Cardiac septum (tissue), 1 donor: Measurements from ENCODE around the genes PIGR, FCAMR, CR1 and CD46.

GRCh38 chr1:206708943-206709655, 24.4 kb downstream of the MAPKAPK2 start:
- PRO-cap: no peak

GRCh38 chr1:206711406-206711866, 26.7 kb downstream of the MAPKAPK2 start:
- PRO-cap: no peak

DNA sequence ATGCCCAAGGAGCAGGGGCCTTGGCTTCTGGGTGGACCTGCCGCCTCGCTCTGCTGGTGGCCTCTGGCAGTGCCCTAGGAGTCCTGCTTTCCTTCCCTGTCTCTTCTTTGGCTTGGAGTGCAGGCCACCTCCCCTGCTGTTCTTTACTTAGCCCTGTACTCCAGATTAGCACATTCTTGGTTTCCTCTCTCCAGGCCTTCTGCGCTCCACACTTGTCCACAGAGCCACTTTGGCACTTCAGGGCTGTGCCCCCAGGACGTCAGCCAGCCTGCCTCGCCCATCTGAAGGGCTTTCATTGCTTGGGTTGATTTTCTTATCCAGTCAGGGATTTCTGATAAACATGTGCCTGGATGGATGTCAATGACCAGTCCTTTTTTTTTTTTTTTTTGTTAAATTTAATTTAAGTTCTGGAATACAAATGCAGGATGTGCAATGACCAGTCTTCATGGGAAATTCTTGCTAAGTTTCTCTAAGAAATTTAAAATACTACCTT, 39.5 kb downstream of the MAPKAPK2 start:
- PRO-cap: no peak

DNA sequence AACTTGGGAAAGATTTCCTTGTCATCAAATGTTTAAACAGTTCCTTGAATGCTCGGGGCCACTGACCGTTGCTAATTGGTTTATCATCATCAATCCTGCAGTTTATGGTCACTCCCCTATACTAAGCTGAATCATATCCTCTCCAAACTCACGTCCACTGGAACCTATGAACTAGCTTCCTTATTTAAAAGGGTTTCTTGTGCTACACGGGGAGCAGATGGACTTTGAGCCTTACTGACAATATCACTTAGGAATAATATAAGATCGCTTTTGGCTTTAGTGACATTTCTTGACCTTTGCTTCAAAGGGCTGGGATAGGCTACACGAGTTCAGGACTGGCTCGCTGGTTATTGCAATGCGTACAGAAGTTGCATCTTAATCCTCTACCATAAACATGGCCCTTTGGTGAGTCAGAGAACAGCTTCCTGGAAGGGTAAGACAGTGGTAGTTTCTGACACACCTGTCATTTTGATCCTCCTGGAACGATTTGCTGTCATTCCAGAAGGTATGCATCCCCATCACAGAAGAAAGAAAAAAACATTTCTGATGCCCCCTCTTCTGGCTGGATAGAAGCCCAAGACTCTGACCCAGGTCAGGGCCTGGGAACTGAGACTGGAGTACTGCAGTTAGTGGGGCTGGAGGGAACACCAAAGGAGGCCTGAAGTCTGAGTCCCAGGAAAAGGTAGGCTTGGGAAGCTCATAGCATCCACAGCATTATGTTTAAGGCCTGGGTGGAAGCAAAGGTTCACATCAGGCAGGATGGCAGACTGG, 5.6 kb upstream of the FCMR start:
- PRO-cap: no peak

DNA sequence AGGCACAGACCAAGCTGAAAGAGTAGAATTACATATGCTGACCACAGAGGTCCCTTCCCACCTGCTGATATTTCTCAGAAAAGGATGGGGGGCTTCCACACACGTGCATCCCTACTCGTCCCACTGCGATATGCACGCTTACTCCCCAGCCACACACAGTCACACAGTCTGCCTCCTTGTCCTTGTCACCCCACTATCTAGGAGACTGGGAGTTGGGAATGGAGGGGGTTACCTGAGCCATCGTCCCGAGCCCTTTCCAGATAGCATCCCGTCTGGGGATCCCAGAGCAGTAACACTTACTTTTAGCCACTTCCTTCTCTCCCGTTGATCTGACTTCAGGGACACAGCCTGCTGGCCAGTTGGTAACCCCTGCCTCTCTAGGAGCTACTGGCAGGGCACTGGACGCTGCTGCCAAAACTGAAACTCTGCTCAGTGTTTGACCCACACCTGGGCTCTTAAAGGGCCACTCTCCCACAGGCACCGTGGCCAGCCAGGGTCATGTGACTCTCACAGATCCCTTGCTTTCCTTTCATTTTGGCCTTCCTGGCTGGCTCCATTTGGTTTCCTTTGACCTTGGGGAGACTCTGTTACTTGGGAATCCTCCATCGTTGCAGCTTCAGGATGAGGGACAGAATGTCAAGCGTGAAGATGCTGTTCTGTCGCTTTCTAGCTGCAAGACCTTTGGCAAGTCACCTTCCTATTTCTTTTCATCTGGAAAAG, at the start of gene PIGR:
Gene PIGR (minus strand): TSS at position 431 of the 720 bp plus-strand sequence.
- PRO-cap: no peak

DNA sequence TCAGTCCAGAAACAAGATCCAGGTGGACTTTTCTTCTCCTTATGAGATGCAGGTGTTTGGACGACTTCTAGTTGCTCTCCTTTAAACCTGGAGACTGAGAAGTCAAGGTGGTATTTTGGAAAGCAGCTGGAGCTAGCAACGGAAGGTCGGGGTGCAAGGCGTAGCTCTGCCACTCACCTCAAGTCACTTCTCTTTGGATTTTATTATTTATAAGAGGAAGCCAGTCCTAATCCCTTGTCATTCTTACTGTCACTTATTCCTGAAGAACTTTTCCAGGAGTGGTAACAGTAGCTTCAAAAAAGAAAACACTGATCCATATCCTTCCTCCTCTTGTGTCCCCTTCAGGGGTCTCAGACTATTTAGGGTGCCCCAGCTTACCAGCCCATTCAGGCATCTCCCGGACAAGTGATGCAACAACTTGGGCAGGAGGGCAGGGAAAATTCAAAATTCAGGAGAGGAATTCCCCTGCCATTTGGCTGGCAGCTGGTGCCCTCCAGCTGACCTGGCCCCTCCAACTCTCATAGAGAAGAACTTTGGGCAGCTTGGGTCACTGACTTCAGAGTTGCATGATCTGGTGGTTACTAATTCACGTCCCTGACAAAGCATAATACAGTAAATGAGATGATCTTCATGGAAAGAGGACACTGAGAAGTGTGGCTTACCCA, at the start of gene FCAMR:
Gene FCAMR (minus strand): TSS at position 334 of the 665 bp plus-strand sequence.
- PRO-cap: no peak

DNA sequence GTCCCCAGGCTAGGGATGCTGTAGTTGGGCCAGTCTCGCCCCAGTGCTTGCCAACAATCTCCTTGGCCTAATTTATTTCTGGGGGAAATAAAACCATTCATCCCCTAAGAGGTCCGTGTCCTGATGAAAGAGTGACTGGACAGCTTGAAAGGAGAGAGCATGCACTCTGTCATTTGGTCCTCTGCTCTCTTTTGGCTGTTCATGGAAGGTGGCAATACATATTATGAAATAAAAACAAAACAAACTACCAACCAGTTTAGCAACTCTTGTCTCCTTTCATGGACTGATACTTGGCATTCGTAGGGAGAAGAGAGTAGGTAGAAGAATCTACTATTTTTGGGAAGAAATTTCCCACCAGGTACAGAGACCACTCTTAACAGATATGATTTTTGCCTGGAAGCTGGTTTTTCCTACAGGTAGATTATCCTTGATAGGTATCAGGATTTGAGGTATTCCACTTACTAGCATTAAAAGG, 739 bp upstream of the C1orf116 start:
- PRO-cap: no peak

DNA sequence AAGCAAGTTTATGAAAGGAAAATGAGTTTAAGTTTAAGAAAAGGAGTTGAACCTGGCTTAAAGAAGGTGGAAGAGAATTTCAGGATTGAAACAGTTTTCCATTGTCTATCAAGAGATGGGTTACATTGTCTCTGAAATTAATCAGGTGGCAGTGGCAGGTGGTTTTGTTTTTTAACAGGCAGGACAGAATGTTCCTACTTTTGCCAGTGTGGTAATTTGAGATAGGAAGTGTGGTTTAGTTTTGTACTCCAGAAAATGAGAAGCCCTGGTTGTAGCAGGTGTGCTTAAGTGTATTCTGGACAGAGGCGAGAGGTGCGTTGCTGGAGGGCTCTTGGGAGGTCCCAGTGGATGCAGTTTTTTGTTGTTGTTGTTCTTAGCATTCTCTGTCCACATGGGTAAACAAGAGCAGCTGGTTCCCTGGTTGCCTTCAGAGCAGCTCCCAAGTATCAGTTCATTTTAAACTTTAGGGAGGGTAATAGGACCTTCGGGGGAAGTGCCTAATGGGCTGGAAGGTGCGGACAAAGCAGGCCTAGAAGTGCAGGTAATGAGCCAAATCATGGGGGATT, 5.8 kb downstream of the PFKFB2 start:
- PRO-cap: no peak

DNA sequence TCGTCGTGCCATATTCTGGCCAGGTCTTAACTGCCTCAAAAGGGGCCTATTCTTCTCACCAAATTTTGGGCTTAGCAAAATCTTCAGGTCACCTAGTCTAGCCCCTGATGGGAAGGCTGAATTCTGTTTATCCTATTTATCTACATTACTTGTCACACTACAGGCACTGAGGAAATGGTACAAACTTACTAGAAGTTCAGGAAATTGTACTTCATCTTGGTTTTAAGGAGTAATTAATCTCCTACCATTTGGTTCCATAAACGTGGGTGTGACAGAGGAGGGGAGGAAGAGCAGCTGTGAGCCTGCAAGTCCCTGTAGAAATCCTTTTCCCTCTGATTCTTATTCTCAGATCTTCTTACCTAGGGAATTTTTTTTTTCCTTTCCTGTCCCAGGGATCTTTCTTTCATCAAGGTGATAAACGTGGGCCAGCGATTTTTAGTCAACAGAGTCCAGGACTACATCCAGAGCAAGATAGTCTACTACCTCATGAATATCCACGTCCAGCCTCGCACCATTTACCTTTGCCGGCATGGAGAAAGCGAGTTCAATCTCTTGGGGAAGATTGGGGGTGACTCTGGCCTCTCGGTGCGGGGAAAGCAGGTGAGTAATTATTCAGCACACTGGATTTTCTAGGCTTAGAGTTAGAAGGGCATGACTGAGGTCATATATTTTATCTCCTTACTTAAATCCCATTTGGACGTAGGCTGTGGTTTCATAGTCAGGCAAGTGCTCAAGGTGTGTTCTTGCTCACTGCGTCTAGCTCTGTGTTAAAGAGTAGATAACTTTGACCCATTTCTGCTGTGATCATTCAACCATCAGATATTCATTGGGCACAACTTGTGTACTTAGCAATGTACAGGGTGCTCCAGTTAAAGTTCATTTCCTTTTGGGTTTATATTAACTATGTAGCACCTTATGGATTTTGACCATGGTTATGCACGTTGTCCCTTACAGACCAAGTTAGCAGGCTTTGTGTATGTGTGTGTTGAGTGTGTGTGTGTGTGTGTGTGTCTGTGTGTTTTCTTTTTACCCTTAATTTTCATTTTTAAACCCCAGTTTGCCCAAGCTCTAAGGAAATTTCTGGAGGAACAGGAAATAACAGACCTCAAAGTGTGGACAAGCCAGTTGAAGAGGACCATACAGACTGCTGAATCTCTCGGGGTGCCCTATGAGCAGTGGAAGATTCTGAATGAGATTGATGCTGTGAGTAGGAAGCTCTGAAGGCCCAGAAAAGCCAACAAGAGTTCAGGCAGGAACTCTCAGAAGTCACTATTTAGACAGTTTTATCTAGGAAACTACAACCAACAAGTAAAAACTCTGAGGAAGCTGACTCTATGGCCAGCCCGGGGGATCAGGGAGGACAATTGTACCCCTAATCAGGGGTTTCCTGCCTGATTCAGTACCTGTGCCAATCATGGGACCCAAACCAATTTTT, 14.5 kb downstream of the PFKFB2 start:
- PRO-cap: no peak

- PRO-cap: no peak
Measured at GRCh38 chr1:207071257-207071732, 17.4 kb upstream of the C4BPB start.

GRCh38 chr1:207282431-207283362, 38.8 kb upstream of the CD55 start:
- PRO-cap: no peak

DNA sequence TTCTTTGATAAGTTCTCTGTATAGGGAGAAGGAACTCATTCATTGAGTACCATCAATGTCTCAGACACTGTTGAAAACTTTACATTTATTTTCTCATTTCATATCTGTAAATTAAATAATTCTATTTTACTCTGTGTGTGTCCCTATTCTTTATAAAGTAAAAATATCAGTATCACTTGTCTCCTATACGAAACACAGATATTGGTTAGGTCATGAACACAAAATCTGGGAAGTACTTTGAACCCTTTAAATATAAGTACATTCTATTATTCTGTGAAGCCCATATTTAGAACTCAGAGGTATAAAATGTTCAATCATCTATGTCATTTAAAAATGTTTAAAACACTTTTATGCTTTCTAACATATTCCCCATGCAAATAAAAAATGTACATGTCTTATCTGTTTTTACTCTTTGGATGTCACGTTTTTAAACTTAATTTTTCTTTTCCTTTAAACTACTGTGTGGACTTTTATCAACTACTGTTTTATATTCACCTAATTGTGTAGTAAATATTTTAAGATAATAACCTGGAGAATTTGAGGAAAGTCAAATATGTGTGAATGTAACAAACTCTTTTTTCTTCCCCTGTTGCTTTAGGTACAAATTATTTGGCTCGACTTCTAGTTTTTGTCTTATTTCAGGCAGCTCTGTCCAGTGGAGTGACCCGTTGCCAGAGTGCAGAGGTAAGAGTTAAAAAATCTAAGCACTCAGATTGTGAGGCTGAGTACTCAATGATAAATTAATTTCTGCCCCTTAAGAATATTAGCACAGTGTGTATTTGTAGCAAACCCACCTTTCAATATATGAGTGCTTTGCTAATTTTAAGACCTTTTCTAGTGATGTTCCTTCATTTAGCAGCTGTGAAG, 4.9 kb downstream of the CD55 start:
- PRO-cap: no peak

DNA sequence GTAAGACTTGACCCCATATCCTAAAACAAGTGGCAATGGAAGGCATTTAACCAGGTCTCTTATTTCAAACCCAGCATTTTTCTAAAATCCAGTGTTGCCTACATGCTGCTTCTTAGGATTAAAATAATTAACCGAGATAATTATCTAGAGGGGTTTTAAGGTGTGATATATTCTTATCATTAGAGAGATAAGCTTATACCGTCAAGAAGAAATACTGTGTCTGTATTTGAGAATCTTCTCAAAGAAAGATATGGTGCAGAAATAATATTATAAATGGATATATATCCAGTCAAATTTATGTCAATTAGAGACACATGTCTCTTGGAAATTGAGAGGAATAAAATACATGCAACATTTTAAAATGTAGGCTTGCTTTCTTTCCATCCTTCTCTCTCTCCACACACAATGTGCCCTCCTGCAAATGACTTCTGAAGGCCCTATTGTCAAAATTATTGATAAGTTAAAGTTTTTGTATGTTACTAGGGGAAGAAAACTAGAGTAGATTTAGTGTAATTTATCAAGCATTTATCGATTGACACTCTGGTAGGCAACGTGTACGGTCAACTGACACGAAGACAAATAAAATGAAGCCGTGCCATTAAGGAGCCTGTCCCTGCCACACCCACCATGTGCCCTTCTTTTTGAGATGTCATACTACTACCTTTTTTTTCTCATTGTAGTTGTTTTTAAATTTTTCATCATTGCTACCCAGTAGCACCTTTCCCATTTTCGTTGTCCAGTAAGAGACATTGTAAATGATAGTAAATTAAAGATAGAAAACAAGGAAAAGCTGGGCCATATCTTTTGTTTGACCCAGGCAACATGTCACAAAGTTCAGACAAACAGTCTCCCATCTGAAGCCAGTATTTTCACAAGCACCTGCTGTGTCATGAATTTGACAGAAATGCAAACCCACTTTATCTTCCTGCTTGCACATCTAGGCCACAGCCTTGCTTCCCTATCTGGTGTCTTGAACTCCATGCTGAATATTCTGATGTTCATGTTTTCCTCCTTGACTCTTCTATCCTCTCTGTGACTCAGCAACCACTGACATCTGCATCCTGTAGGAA, 6.1 kb downstream of the CD55 start:
- PRO-cap: no peak

DNA sequence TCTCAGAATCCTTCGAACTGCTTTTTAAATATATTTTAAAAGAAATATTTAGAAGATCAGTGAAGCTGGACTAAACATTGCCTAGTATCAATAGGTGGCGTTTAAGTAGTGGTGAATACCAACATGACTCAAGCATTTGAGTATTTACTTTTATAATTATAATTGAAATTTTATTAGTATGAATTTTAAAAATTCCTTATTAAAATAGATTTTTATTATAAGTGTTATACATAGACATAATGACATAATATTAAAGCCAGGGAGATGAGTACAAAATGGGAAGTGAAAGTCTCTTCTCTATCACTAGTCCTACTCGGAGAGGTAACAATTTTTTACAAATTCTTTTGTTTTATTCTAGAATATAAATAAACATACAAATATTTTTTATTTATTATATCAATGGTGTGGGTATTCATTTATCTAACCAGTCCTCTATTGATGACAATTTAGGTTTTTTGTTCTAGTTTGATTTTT, 10.4 kb downstream of the CD55 start:
- PRO-cap: no peak

DNA sequence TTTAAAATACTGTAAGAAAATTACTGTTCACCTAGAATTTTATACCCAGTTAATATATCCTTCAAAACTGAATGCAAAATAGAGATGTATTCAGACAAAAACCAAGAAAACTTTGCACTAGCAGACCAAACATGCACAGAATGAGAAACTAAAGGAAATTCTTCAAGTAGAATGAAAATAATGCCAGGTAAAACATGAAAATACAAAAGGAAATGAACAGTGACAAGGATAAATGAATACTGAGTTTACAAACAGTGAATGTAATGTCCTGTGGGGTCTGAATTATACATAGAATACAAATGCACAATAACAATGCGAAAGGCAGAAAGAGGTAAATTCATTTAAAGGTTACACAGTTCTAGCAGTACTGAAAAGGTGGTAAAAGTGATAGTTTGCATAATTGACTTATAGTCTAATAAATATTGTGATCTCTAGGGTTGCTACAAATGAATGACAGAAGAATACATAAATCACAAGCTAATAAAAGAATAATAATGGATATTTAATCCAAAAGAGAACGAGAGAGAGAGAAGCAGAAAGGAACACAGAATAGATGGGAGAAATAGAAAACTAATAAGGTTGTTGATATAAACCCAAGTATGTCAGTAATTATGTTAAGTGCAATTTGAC, 12.9 kb downstream of the CD55 start:
- PRO-cap: no peak

DNA sequence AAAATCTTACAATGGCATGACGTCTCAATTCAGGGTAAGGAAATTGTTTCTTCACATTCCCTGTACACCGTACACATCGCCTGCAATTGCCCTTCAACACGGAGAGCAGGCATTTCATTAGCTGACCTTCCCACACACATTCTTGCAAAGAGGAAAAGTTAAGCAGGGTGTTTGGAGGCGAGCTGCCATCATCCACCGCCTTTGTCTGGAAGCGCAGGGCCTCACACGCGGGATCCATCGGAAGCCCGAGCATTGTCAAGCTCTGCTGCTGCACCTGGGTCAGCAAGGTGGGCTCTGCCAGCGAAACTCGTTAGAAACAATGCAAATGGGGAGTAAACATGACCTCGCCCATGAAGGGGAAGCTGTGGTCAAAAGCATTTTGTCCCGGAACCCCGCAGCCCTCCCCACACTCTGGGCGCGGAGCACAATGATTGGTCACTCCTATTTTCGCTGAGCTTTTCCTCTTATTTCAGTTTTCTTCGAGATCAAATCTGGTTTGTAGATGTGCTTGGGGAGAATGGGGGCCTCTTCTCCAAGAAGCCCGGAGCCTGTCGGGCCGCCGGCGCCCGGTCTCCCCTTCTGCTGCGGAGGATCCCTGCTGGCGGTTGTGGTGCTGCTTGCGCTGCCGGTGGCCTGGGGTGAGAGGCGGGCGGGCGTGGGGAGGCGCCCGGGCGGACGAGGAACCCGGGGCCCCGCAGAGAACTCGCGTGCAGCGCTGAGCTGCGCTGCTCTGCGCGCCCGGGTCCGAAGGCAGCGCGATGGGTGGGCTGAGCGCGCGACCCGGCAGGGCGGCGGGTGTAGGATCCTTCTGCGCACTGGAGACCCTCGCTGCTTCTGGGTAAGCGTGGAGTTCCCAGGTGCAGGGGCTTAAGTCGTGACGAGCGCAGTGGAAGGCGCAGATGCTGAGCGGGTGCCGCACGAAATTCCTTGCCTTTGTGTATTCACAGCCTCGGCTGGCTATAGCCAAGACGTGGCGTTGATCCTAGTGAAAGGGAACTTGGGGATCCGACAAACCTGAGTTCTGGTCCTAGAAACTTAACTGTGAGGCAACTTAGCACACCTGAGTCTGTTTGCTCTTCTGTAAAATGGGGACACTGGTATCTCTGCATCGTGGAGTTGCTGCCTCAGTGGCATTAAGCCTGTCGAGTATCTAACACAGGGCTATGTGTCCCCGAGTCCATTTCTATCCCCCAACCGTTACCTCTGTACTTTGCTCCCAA, at the start of gene CR1:
Gene CR1 (plus strand): TSS at position 407 of the 1,220 bp plus-strand sequence.
- PRO-cap: unidirectional peak, plus-strand start at position 499 of the sequence

- PRO-cap: no peak
Measured at GRCh38 chr1:207737502-207737790, 14.4 kb upstream of the CD46 start.

GRCh38 chr1:207751548-207752213, at the start of gene CD46:
Gene CD46, plus strand, starts transcription at chr1:207752054.
- PRO-cap: bidirectional peak, plus-strand start at chr1:207752086, minus-strand start at chr1:207751717

DNA sequence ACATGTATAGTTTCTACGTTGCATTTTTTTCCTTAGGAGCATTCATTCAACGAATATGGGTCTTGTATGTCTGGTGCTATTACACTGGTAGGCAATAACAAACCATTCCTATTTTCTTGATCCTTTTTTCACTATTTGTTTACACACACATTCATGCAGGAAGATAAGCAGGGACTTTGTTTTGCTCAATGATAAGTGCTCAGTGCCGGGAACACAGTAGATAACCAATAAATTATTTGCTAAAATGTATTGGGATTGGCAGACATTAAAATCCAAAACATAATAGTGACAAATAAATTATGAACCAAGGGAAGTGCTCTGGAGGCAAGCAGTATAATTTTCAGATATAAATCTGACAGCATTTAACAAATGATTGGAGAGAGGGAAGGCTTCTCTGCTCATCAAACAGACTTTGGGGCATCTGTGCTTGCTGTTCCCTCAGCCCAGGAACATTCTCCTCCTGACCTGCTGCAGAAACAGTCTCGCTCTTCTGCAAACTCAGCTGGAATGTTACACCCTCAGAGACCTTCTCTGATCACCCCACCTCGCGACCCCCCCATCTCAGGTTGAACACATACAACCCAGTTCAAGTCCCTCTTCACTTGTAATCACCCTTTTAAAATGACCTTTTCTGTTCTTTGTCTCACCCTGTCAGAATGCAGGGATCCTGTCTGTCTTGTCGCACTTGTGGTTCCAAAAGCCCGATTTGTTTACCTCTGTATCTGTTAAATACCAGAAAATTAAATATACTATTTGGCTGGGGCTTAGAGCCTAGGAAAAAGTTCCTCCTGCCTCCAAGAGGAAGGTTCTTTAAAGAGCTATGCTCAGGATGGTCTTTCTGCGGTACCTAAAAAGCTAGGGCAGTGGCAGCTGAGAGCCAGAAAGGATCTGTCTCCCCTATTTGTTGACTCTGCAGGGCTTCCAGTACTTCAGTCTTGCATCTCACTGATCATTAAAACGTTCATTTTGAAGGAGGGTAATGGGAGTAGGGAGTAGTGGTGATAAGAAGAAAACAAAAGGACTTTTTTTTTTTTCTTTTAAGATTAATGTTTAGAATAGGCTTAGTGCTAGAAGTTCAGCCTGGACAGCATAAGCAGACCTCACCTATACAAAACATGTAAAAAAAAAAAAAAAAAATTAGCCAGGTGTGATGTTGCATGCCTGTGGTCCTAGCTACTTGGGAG, 2.4 kb downstream of the CD46 start:
- PRO-cap: no peak

- PRO-cap: no peak
Measured at GRCh38 chr1:207755953-207756695, 4.3 kb downstream of the CD46 start.